Measurements from ENCODE around the gene ARMH4.

DNA sequence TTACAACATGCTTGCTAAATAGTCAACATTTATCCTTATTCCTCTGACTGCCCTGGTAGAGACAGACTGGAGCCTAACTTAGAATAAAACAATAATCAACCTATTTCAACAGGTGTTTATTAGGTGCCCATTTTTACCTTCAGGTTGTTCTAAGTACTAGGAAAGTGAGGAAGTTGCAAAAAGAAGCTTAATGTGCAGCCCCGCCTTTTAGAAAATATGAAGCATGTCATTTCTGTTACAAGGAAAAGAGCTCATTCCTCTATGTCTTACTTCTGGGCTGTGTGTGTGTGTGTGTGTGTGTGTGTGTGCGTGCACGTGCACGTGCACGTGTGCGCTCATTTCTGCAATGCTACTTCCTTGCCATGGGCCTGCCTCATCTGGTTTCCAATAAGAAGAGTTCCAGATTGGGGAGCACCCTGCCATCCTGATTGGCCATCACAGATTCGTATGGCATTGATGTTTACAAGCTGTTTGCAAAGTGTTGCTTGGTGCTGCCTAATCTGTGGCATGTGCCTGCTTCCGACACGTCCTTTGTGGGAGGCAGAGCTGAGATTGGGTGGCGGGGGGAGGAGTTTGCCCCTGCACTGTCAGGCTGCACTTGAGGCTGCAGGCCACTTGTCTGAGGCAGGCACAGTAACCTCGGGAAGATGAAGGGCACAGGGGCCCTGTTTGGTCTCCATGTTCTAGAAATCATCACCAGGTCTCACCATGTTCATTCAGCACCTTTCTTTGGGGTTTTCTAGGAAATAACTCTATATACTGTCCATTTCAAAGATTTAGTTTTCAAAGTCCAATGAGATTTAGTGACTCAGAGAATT lies 39.2 kb downstream of the SAMD4A start:
- RRBS = no CpG with 5 or more reads among the region's 11 CpGs

GRCh38 chr14:54636307-54637158 lies 69.6 kb downstream of the SAMD4A start:
- RRBS = no CpG with 5 or more reads among the region's 10 CpGs

DNA sequence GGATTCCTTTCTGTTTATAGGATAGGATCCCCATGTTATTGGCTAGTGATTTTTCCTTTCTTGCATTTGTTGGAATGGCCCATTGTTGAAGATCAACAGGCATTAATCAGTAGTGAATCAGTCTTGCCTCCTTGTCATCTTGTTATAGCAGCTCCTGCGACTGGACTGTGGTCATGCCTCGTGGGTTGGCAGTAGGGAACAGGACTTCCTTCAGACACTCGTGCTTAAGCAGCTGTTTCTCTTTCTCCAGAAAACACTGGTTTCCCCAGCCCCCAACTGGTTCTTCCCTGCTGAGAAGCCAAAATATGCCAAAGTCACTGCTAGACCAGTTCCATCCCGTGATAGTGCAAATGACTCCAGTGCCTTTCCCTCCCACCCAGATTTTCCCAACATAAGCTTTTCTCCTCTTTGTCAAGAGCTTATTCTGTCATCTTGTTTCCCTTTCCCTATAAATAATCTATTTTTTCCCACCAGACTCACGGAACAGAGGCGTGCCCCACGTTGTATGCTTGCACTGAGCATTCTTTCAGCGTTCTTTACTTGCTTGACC lies 83.5 kb downstream of the SAMD4A start:
- RRBS = no CpG with 5 or more reads among the region's 8 CpGs

GRCh38 chr14:54669553-54670467 lies 102.9 kb downstream of the SAMD4A start:
- RRBS = no CpG with 5 or more reads among the region's 20 CpGs

GRCh38 chr14:54702957-54703456 lies 136.1 kb downstream of the SAMD4A start:
- RRBS = no CpG with 5 or more reads among the region's 5 CpGs

DNA sequence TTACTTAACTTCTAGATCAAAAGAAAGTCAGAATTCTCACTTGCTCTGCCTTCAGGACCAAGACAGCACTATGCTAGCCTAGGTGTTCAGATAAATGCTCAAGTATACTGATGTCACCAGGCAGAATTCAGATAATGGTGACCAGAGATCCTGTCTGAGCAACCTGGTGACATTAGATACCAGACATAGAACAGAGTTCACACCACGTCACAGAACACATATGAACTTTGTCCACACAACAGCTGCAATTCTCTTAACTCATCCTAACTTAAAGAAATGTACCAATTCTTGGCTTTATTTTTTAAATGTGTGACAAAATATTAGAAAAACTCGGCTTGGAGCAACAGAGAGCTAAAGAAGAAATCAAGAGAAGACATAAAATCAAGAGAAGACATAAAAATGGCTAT lies 58.1 kb downstream of the GCH1 start:
- RRBS = no CpG with 5 or more reads among the region's 2 CpGs

DNA sequence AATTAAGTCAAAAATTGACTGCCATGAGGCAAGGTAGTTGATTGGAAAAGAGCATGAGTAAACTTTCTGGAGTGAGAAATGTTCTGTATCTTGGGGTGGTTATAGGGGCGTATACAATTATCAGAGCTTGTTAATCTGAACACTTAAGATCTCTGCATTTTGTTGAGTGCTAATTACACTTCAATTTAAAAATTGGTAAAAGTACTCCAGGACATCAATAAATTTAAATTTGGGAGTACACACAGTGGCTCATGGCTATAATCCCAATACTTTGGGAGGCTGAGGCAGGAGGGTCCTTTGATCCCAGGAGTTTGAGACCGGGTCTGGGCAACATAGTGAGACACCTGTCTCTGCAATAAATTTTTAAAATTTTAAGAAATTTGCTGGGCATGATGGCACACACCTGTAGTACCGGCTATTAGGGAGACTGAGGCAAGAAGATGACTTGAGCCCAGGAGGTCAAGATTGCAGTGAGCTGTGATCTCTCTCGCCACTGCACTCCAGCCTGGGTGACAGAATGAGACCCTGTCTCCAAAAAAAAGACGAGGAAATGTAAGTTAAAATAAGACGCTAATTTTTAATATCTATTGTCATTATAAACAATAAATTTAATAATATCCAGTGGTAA lies 9.3 kb downstream of the MAPK1IP1L start:
- RRBS = 86% methylated on average over 1 of the region's 6 CpGs

DNA sequence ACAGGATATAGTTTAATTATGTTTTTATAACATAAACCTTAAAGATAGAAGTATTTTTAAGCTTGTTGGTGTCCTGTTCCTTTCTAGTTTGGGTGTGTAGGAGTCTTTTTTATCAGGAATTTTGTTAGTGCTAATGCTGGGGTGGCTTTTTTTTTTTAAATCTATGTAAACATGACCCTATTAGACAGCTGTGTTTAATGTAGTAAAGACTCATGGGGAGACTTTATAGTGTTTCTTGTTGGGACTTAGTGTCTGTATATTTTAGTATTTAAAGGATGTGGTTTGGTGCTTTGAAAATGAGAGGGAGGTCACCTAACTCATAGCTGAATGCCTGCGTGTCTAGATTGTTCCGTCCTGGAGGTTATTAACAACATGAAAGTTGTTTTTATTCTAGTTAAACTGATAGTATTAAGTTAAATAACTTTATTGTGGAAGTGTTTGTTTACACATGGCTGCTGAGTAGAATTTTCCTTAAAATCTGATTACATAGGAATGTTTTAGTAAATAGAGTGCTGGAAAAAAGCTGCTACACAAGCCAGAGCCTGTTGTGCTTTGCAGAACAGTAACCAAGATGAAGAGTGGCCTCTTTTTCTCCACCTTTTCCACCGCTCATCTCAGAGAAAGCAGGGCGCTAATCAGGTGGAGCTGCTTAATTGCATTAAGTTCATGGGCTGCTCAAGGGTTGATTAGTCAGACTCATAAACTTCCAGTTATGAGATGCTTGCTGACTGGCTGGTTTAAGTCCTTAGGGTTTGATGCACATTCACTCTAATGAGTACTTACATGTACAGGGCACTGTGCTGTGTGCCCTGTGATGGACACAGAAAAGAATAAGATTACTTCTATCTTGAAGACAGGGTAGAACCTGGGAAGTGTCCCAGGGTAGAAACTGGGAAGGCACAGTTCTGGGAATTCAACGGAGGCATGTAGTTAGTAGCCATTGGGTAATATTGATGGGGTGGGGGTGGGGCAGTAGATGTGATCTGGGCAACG lies 62.7 kb downstream of the FBXO34 start:
- RRBS = no CpG with 5 or more reads among the region's 6 CpGs

DNA sequence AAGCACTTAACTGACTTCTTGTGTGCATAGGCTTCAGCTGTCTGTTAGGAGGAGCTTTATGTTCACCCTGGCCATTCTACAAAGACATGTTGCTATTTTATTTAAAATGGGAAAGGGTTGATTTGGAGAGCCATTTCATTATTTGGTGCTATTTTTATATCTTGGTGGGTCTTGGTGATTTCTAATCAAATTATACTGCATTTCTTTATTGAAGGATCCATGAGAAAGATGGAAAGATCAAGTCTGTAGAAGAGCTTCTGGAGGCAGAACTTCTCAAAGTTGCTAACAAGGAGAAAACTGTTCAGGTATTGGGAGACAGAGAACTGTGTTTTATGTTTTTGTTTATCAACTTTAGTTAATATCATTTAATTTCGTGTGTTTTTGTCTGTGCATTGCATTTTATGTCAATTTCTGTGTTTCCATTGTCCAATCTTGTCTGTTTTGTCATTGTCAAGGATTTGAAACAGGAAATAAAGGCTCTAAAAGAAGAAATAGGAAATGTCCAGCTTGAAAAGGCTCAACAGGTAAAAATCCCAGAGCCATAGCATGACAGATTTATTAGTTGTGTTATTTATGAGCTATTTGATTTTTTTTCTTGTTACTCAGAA lies 70.2 kb downstream of the KTN1 start:
- RRBS = no CpG with 5 or more reads among the region's 1 CpG

DNA sequence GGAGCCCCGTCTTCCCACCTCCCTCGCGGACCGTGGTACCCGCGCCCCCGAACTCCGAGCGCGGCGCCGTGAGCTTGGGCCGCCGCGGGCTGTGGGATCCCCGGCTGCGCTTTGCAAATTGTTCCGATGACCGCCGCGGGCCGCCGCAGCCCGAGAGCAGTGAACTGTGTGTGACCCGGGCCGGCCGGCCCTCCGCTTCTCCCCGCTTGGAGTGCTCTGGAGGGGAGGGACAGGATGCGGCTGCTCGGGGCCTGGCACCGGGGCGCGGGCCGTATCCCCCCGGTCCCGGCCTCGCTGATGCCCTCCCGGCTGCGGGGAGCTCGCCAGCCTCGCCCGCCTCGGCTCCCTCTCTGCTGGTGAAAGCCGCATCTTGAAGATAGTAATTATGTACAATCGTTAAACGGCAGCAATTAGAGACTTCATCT lies 977 bp downstream of the PELI2 start:
- RRBS = 1% methylated on average over 21 of the region's 47 CpGs

DNA sequence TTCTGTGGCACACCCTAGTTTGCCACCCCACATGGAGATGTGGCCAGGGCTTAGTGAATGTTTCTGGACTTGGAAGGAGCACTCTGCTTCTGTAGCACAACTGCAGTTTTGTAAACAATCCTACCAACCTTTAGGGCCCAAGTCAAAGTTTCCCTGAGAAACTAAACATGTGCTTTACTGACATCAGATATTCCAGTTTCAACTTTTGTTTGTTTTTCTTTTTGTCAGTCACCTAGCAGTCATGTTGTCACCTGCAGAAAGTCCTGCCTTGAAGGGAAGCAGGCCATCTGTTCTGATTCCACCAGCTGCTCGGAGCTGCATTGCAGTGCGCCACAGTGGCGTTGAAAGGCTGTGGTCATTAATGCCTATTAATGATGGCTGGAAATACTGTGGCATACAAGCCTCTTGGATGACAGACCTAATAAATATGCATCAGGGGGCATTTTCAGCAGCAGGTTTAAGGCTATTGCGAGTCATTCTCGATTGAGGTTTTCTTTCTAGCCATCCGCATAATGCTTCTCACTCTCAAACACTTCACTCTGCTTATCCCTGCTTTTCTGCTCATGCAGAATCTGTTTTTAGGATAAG lies 7.8 kb downstream of the PELI2 start:
- RRBS = no CpG with 5 or more reads among the region's 6 CpGs

DNA sequence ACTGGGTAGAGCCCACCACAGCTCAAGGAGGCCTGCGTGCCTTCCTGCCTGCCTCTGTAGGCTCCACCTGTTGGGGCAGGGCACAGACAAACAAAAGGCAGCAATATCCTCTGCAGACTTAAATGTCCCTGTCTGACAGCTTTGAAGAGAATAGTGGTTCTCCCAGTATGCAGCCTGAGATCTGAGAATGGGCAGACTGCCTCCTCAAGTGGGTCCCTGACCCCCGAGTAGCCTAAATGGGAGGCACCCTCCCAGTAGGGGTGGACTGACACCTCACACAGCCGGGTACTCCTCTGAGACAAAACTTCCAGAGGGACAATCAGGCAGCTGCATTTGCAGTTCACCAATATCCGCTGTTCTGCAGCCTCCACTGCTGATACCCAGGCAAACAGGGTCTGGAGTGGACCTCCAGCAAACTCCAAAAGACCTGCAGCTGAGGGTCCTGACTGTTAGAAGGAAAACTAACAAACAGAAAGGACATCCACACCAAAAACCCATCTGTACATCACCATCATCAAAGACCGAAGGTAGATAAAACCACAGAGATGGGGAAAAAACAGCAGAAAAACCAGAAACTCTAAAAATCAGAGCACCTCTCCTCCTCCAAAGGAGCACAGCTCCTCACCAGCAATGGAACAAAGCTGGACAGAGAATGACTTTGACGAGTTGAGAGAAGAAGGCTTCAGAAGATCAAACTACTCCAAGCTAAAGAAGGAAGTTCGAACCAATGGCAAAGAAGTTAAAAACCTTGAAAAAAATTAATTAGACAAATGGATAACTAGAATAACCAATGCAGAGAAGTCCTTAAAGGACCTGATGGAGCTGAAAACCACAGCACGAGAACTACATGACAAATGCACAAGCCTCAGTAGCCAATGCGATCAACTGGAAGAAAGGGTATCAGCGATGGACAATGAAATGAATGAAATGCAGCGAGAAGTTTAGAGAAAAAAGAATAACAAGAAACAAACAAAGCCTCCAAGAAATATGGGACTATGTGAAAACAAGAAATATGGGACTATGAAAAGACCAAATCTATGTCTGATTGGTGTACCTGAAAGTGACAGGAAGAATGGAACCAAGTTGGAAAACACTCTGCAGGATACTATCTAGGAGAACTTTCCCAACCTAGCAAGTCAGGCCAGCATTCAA lies 60.8 kb downstream of the TMEM260 start:
- RRBS = no CpG with 5 or more reads among the region's 11 CpGs

DNA sequence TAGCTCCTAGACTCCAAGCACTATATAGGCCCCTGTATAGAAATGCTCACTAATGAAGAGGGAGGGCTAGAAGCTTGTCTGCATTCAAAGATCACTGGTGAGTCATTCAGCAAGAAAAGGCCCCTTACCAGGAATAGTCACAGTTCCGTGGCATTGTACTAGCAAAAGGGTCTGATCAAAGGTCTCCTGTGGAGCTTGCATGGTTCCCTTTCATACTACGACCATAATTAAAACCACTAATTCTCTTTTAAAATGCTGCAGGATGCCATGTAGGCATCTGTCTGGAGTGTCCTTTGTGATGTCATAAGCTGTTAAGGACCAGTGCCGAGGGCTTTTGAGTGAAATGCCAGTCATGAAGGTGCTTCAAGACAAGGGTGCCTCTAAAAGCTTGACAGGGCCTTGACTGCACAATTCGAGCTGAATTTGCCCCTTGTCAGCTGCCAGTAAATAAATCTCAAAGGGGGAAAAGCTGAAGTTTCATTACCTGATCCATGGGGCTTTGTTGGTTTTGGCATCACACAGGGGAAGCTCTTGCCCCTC lies 69.0 kb downstream of the TMEM260 start:
- RRBS = no CpG with 5 or more reads among the region's 4 CpGs

- RRBS = no CpG with 5 or more reads among the region's 2 CpGs
Measured at GRCh38 chr14:56766248-56766493, 44.1 kb downstream of the OTX2 start.

- RRBS = 8% methylated on average over 46 of the region's 81 CpGs
Measured at GRCh38 chr14:56798000-56799021, 12.0 kb downstream of the OTX2 start.

GRCh38 chr14:56808189-56809546 lies 1.6 kb downstream of the OTX2 start:
- RRBS = 5% methylated on average over 29 of the region's 101 CpGs

DNA sequence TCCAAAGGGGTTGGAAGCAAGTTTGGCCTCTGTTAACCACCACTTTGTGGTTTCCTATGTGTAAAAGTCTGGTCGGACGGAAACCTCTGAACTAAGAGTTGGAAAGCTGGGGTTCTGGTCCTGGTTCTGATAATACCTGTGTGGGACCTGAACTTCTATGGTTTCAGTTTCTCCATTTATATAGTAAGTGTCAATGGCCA lies 161.8 kb downstream of the SLC35F4 start:
- RRBS = no CpG with 5 or more reads among the region's 2 CpGs

DNA sequence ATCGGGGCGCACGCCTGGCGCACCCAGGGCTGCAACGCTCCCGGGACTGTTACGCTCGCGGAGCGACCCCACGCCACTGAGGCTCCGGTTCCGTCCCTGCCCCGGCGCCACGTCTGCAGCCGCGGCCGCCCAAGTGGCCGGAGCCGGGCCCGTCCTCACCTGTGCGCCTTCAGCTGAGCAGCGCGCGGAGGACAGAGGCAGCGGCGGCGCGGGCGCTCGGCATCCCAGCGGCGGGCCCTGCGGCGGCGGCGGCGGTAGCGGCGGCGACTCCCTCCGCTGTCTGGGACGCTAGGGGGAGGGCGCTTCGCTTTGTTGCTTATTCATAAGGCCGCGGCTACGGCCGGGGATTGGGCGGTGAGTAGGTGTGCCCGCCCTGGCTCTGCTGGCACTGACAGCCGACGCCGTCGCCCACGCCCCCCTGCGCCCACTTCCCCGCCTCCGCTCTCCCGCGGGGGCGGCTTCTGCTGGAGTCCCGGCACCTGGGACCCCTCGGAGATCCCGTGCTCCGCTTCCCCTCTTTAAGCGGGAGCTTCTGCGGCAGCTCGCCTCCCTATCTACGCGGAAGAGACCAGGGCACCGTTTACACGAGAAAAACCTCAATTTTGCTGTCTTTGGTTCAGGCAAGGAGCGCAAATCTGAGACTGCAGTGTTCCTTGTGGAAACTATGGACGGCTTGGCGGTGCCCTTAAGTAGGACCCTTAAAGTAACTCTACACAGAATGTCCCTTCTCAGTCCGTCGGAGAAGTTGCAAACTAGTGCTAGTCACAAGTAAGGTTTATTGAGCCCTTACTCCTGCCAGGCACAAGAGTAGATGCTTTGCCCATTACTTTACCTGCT lies at the start of gene ARMH4:
Gene ARMH4, minus strand, starts transcription at position 298 of the 837 bp plus-strand sequence.
- RRBS = 2% methylated on average over 19 of the region's 79 CpGs

DNA sequence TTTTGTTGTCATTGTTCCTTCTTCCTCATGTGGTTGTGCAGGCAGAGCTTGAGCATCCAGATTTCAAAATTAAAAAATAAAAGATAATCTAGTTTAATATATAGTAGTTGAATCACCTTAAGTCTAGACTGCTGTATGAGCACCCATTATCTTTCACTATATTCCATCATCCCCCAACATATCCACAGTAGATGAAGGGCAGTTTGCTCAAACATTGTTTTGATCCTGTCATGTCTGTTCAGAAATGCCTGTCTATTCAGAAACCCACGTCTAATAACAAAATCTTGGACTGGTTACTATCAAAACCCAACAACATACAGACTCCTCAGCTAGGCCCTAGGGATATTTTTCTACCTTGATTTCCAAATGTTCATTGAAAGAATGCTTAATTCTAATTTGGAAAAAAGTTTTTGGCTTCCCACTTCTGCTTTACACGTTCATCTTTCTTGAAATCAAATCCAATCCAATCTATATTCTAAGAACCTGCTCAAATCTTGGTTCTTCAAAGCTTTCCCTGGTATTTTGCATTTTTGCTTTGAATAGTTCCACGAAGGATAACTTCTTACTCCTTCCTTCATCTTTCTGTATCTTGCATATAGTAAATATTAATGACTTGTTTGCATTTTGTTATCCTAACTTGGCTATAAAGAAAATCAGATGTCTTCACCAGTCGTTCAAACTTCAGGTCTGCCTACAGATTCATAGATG lies 21.7 kb downstream of the PSMA3 start:
- RRBS = no CpG with 5 or more reads among the region's 4 CpGs

DNA sequence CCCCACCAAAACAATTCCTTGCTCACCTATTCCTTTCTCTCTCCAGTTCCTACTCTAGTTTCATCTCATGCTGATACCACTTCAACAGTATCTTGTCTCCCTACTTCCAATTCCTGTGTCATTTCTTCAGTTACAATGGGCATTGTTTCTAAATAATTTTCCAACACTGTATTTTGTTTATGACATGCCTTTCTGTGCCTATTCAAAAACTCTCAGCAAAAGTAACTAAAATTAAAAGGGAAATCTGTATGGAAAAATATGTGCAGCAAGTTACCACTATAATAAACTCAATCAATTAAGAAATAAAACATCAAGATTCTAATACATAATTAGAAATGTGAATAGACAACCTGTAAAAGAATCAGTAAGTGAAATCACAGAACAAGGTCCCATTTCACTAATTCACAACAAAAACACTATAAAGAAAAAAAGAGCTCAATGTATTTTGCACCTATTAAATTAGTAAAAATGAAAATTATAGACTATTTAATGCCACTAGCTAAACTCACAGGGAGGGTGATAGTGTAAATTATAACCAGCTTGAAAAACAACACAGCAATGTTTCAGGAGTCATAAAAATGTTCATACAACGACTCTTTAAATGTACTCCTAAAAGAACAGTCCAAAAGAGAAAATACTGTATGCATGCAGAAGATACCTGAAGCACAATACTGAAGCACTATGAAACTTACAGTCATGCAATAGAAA lies 9.3 kb upstream of the ARID4A start:
- RRBS = no CpG with 5 or more reads among the region's 1 CpG

Data from non-pigmented ciliary epithelial cell (primary cell).